SJCRH30 (cell line): ENCODE data around the gene HERC4.

GRCh38 chr10:62239870-62240338 lies 28.7 kb downstream of the RTKN2 start:
- RAMPAGE, long total RNA, result no peak

GRCh38 chr10:62244856-62245337 lies 23.7 kb downstream of the RTKN2 start:
- RAMPAGE, long total RNA, result no peak

DNA sequence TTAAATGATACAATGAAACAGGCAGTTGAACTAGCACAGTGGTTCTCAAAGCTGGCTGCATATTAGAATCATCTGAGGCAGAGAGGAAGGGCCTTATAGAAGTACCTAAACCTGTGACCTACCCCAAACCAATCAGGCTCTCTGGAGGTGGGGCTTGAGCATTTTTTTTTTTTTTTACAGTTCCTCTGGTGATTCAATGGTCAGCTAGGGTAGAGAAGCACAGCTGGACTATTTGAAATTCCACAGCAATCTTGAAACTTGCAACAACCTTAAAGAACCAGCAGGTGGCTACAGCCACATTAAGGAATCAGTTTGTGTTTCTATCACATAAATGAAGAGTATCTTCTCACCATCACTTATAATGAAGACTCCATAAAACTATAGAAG lies 4.0 kb downstream of the RTKN2 start:
- RAMPAGE, long total RNA, result no peak

DNA sequence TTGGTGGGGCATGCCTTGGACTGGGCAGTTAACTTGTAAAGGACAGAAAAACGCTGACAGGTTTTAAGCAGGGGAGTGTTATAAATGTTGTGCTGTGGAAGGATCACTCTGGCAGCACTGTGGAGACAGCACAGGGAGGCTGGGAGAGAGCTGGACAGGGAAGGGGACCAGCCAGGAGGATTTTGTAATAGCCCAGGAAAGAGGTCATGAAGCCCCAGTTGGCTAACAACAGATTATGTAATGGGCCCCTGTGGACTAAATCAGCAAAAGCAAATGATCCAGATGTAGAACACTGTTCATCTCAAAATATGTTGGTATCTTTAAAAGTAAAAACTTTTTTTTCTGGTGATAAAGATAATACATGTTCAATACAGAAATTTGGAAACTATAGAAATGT lies 80.9 kb downstream of the ZNF365 start:
- RAMPAGE, long total RNA, result no peak

GRCh38 chr10:62541592-62542344 lies 167.6 kb downstream of the ZNF365 start:
- RAMPAGE, long total RNA, result no peak

DNA sequence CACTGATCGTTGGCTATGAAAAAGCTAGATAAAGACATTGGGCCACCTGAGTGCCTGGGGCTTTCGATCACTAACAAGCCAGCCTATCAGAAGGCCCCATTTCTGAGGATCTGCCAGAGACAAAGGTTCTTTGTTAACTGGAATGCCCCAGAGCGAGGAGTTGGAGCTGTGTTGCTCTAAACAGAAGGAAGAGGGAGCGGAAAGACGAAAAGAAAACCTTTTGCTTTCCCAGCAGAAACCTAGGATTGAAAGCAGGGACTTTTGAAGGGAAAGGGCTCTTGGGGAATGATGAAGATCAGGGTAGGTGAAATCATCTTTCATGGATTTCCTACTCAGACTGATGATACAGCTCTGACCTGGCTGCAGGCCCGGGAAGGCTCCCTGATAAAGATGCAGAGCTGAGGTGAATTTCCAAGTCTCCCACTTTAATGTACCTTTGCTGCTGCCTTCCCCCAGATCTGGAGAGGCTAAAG lies 95.5 kb upstream of the EGR2 start:
- RAMPAGE, long total RNA, result no peak

DNA sequence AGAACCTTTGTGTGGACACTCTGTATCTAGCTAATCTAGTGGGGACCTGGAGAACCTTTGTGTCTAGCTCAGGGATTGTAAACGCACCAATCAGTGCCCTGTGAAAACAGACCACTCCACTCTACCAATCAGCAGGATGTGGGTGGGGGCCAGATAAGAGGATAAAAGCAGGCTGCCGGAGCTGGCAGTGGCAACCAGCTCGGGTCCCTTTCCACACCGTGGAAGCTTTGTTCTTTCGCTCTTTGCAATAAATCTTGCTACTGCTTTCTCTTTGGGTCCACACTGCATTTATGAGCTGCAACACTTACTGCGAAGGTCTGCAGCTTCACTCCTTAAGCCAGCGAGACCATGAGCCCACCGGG lies 98.8 kb upstream of the NRBF2 start:
- RAMPAGE, long total RNA, result no peak

DNA sequence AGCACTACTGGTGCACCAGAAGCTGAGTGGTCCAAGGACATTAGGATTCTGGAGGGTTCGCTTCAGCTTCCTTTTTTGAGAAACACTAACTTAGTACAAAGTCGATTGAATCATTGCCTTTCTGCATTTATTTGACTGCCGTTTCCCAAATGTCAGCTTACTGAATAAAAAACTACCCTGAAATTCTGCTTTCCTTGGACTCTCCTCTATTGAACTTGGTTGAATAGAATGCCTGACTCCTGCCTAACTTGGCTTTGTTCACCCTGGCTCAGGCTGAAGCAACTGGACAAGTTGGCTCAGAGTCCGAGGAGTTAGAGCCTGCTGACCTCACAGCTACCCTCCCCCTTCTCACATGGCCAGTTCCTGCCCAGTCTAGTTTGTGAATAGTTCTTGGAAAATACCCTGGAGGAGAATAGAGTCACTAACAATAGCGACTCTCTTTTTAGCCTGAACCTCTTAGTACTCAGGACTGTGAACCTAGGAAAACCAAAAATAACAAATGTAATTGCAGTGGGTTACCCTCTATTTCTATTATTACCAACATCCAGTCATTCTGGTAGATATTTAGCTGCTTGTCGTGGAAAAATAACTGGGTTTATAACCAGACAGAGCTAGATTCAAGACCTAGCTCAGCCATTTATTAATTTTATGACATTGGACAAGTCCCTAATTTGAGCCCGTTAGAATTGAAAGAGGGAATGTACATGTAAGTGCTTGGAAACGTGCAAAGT lies 17.3 kb upstream of the NRBF2 start:
- RAMPAGE, long total RNA, result no peak

DNA sequence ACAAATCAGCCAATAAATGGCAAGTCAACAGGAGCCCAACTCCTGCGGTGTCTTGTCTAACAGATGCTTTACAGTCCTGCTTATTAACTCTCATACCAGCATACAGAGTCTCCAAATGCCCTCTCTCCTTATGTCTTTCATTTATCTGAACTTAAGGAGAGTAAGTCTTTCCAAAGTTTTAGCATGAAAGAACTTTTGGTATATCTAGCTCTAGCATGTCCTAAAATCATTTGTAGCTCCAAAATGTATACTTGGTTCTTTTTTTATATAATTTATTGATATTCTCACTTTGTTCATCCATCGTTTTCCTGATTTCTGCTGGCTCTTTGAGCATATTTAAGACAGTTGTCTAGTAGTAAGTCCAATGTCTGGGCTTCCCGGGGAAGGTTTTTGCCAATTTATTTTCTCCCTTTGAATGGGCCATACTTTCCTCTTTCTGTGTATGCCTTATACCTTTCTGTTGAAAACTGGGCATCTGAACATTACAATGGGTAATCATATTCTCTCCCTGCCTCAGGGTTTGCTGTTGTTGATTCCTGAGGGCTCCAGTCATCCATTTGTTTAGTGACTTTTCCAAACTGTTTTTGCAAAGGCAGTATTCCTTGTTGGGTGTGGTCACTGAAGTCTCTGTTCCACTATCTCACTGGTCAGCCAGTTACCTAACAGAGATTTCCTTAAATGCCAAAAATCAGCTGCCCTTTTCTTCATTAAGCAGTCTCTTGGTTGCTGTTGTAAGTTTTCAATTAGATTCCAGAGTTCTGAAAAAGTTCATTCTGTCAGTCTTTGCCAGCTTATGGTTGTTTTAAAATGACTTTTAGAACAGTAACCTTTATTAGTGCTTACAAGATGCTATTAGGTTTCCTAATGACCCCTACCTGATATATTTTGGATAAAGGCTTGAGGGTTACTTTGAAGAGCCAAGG lies 37.0 kb downstream of the NRBF2 start:
- RAMPAGE, long total RNA, result no peak

DNA sequence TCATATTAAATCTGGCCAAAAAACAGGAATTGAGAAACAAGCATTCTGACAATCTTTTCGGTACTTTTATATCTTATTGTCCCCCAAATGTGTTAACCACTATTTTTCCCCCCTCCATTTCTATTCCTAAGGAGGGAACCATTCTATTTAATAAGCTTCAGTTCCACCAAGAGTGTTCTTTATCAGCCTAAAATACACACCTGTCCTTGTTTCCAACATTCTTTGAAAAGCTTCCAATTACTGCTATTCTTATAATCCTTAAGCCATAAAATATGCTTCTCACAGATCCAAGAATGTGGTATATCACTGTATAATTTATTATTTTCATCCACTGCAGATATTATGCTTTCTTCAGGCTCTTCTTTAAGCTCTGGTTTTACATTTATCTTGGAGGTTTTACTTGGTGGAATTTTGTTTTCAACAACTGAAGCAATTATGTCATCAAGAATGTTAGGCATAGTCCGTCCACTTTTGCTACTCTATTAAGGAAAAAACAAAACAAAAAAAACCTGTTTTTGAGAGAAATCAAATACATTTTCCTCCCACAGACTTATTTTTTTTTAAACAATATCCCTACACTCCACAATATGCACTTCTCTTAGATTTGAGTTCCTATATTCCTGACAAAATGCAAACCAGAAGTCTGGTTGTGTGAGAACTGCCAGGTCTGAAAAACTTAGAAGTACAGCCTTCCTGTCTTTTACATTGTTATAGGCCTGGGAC lies 56.0 kb downstream of the NRBF2 start:
- RAMPAGE, long total RNA, result no peak

- RAMPAGE, long total RNA, result no peak
Measured at GRCh38 chr10:63206533-63207171, 73.5 kb downstream of the NRBF2 start.

DNA sequence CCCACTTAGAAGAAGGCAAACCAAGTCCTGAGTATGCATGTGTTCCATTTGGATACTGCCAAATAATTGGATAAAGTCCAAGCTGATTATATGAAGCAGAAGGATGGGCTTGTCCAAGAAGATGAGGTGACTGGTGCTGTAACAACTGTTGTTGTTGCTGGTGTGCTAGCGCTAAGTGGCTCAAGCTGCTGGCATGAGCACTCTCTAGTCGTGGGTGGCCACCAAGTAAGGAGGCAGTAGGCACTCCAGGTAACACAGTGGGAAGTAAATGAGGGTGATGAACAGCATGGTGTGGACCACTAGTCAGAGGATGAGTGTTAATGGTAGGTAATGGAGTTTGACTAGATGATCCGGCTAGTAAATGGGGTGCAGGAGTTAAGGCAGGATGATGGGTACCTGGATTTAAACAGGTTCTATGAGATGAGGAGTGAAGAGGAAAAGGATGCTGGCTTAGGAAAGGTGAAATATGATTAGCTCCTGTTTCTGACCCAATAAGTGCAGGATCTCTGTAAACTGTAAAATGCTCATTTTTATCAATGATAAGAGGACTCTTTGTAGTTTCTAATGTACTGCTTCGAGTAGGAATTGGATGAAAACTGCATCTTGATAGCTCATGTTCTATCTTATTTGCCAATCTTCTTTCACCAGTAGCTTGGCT lies 80.5 kb downstream of the NRBF2 start:
- RAMPAGE, long total RNA, result no peak

DNA sequence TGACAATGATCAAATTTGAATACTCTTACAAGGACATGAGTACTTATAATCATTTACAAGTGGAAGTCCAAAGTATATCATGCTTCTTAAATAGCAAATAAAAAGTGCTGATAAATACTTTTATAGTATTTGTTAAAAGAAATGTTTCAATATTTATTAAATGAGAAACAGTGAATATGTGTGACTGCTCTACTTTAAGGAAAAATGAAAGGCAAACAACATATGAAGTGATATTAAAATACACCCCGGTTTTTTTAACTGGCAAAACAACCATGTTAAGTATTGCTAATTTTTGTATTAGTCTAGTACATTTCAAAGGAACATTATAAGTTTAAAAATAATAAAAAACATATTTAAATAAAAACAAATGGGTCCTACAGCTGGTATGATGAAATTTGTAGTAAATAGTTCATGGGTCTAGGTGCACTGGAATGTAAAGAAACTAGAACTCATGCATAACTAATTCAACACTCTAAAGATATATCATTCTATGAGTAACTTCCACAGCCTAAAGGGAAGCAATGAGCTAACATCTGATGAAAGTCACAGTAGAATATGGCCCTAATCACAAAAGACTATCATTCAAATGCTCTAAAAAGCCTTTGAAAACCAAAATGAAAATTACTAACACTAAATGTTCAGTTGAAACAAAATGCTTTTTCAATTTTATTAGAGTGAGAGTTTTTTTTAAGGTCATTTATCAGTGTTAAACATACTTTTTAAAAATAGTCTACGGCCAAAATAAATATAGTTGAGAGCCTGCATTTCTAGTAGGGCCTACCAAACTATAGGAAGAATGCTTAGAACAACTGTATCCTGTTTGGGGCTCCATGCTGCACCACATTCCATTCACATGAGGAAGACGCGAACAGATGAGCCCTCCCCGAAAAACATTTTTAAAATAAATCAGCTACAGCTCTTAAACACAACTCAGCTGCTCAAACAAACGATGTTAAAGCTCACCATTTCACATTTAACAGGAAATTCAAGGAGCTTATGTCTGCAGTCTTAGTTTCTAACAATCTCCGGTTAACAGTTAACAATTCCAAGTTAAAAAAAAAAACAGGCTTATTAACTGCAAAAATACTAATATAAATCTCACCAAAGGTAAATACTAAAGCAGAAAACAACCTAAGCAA lies 134.3 kb downstream of the NRBF2 start:
- RAMPAGE, long total RNA, result no peak

GRCh38 chr10:63478549-63479081 lies 12.8 kb upstream of the JMJD1C start:
- RAMPAGE, long total RNA, result no peak

- RAMPAGE, long total RNA, result no peak
Measured at GRCh38 chr10:67884875-67885635, 599 bp downstream of the SIRT1 start.

GRCh38 chr10:67900687-67901279 lies 16.3 kb downstream of the SIRT1 start:
- RAMPAGE, long total RNA, result no peak

DNA sequence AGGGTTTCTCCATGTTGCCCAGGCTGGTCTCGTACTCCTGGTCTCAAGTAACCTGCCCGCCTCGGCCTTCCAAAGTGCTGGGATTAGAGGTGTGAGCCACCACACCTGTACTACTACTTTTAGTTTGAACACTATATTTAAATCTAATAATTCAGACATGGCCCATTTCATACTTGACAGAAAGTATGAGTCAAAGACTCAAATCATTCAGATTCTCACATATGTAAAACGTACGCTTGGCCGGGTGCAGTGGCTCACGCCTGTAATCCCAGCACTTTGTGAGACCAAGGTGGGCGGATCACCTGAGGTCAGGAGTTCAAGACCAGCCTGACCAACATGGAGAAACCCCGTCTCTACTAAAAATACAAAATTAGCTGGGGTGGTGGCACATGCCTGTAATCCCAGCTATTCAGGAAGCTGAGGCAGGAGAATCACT lies 19.9 kb downstream of the SIRT1 start:
- RAMPAGE, long total RNA, result no peak

GRCh38 chr10:67916129-67917047 lies 31.9 kb downstream of the SIRT1 start:
- RAMPAGE, long total RNA, result no peak

DNA sequence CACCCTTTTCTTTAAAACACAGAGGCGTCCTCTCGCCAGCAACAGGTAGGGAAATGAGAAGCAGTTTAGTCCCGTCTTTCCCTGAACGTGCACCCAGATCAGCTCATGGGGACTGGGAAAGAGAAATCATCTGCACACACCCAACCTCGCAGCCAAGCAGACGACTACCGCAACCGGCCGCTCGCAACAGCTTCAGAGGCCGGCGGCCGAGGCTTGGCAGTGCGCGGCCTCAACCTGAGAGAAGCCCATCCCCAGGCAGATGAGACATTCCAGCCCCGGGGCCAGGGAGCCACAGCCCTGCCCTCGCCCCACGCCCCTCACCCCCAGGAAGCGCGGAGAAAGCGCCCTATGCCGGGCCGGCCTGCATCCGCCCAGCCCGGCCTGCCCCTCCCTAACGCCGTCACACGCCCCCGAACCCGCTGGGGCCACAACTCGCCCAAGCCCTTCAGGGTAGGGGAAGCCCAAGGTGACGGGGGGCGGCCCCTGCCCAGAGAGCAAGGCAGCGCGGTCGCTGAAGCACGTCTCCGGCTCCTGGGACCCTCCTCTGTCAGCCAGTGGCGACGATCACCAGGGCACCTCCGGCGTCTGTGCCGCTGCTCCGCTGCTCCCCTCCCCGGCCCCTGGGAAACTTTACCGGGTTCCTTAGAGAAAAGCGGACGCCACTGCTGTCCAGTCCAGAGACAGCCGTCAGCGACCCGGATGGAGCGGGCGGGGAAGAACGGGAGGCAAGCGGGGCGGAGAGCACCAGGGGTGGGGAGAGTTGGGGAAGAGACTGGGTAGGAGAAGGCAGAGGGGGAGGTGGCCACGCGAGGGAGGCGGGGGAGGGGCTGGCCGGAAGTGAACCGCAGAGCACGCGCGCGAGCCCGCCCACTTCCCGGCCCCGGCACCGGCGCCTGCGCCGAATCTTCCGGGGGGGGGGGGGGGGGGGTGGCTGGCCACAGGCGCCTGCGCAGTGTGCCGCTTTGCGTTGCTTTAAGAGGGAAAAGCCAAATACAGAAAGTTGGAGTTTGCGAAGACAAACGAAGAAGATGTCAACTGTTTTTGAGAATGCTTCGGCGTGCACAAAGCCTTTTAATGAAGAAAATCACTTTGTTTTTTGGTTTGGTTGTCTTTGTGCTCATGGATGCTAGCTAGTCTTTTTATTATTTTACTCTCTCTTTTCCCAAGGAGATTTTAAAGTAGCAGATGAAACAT lies at the start of gene HERC4:
Gene HERC4, minus strand, starts transcription at position 774 of the 1,194 bp plus-strand sequence.
- RAMPAGE, long total RNA, result no peak

DNA sequence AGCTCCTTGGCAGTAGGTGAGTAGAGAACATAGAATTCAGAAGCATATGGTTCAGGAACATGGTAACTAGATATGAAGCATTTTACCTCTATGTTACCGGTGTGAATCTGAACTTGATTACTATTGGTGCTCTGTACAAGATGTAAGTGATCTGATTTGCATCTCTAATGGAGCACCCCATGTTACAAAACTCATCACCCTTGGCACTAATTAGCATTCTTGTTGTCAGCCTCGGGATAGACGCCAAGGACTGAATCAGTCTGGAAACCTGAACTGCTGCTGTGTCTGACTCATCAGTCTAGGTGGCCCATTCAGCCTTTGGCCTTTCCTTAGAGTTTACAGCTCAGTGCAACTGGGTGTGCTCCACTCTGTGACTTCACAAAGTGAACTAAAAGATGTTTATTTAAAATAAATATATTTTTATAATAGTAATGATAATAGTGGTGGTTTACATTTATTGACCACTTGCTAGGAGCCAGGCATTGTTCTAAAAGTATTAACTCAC lies 12.2 kb upstream of the MYPN start:
- RAMPAGE, long total RNA, result no peak